Colon Carcinoma Metastatic in the Brain (tissue), 2 donors: ENCODE measurements around the genes CYP4F3 and CPAMD8.

GRCh38 chr19:15640447-15641782, at the start of gene CYP4F3:
TSS of gene CYP4F3 (plus strand) at chr19:15640897.
- PRO-cap, 2 experiments = peak in 1 of 2 experiments; most common plus-strand start chr19:15640897 (in 1); most common minus-strand start chr19:15640738 (in 1)

DNA sequence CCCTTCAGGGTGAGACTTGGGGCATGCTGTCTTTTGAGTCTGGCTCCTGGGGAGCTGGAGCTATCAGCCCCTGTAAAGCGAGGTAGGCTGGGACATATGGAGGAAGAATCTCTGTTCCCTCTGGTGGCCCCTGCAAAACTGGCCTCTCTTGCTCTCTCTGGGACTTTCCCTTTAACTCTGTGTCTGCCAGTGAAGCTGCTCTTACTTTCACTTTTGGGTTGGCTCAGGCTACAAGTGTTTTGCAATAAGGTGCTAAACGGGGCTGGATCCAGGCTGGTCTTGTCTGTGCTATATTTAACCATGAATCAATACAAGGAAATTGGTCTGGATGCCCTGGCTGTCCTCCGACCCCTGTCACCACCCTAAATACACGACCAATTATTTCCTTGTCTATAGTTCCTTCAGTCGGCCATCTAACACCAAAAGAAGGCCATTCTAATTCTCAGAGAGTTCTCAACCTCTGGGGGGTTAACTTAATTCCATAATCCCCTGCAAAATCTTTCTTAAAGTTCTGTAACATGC, 53.2 kb downstream of the OR10H4 start:
- PRO-cap, 2 experiments = no peak in any of the 2 experiments

- PRO-cap, 2 experiments = no peak in any of the 2 experiments
Measured at GRCh38 chr19:16078003-16078460, 1.7 kb downstream of the TPM4 start.

- PRO-cap, 2 experiments = peak in 2 of 2 experiments; most common plus-strand start chr19:16088681 (in 1); most common minus-strand start chr19:16088685 (in 1)
Measured at GRCh38 chr19:16088514-16089367, 12.4 kb downstream of the TPM4 start.

GRCh38 chr19:16092166-16092702, 15.9 kb downstream of the TPM4 start:
- PRO-cap, 2 experiments = no peak in any of the 2 experiments

DNA sequence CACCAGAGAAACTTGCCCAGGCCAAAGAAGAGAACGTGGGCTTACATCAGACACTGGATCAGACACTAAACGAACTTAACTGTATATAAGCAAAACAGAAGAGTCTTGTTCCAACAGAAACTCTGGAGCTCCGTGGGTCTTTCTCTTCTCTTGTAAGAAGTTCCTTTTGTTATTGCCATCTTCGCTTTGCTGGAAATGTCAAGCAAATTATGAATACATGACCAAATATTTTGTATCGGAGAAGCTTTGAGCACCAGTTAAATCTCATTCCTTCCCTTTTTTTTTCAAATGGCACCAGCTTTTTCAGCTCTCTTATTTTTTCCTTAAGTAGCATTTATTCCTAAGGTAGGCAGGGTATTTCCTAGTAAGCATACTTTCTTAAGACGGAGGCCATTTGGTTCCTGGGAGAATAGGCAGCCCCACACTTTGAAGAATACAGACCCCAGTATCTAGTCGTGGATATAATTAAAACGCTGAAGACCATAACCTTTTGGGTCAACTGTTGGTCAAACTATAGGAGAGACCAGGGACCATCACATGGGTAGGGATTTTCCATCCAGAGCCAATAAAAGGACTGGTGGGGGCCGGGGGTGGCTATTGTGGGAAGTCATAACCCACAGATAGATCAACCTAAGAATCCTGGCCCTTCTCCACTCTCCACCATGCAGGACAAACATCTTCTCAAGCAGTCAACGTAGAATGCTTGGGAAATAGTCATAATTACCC, 10.3 kb upstream of the RAB8A start:
- PRO-cap, 2 experiments = no peak in any of the 2 experiments

GRCh38 chr19:16160806-16161555, 12.3 kb downstream of the CIB3 start:
- PRO-cap, 2 experiments = peak in 1 of 2 experiments; most common plus-strand start chr19:16161104 (in 1)

DNA sequence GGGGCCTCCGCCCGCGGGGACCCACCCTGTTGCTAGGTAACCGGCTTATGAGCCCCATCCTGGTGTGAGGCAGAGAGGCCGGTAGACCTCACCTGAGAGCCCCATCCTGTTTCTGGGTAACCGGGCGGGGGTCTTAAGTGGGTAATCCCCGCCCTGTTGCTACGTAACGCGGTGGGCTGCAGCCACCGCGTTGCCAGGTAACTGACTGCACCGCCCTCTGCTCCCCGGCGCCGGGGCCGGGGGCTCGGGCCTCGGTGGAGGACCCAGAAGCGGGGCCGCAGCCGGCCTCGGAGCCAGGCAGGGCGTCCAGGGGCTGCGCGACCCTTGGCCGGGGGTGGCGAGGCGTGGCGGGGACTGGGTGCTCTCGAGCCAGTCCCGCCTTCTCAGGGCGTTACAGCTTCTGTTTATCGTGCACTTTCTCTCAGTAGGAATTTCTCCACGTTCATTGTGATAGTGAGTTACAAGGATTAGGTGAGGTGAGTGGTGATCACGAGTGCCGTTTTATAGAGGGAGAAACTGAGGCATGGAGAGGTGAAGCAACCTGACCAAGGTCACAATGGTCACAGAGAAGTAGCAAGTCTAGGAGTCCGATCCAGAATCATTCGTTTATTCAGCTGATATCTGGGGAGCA, 516 bp downstream of the AP1M1 start:
- PRO-cap, 2 experiments = no peak in any of the 2 experiments

DNA sequence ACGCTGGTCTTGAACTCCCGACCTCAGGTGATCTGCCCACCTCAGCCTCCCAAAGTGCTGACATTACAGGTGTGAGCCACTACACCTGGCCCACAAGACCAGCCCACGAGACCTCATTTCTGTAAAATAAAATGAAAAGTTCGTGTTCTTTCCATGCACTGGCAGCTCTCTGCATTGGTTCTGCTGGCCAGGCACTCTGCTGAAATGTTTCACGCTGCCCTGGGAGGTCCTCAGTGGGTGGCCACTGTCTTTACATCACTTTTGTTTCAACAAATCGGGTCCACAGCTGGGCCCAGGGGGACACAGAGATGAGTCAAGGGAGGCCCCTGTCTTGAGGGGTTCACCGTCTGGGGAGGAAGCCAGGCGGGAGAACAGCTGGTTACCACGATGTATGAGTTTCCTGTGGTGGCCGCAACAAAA, 5.3 kb upstream of the KLF2 start:
- PRO-cap, 2 experiments = no peak in any of the 2 experiments

- PRO-cap, 2 experiments = no peak in any of the 2 experiments
Measured at GRCh38 chr19:16325192-16325565, 553 bp downstream of the KLF2 start.

DNA sequence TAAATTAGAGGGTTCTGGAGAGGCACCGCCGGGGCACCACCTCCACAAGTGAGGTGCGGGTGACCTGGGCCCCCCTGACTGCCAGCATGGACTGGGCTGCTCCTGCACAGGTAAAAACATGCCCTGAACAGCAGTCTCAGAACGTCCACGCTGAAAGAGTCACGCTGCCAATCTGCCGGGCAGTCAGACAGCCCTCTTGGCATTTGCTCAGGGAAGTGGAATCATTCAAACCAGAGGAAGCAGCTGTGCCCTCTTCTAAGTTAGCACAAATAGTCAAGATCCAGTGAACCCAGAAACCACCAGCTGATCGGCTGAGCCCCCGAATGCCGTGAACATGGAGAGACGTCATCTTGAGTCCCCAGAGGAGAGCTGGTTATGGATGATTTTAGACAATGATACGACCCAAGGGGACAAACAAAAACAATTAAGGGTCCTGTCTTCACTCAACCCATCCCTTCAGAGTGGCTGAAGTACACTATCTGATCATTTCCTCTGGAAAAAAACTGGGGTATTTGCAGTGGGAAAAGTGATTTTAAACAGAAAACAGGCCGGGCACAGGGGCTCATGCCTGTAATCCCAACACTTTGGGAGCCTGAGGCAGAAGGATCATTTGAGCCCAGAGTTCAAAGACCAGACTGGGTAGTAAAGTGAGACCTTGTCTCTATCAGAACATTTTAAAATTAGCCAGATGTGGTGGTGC, 34.6 kb downstream of the KLF2 start:
- PRO-cap, 2 experiments = no peak in any of the 2 experiments

DNA sequence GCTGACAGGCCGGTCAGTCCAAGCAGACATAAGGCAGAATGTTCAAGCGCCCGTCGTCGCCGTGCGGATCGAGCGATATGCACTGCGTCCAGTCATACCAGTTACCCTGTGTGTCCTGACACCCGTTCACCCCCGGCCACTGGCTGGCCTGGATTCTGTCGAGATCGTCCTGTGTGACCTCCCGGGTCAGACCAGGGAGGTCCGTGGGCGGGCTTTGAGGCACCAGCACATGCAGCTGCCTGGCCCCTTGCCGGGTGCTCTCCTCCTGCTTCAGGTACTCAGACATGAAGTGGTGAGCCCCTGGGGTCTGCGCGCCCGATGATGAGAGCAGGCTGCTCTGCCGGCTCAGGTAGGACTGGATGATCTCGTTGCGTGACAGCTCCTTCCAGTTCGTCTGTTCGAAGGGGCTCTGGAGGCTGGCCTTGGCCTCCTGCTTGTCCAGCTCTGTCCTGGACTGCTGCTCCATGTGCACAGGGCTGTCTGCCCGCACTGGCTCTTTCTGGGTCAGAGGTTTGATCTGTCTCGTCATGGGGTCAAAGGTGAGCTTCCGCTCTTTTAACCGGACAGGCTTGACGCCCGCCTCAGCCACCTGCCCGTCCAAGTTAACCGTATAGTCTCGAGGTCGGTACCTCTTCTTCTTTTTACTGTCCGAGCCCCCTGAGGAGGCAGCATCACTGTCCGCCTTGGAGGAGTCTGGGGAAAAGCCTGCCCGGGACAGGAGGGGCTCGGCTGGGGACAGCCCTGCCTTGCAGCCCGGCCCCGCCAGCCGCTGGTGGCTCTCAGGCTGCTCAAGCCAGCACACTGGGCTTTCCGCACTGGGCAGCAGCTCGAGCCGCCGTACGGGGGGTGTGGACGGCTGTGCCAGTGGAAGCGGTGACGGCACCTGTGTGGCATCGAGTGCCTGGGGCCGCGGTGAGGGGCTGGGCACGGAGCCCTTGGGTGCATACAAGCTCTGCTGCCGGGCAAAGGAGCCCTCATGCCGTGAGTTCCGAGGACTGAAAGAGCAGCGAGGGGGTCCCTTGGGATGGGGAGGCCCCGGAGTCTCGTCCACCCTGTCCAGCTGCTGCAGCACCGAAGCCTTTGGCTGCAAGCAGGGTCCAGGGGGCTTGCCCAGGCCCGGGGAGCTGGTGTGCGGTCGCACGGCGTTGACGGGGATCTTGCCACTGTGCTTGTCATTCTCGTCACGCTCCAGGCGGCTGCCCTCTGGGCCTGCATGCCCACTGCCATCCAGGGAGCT, 4.2 kb upstream of the SLC35E1 start:
- PRO-cap, 2 experiments = no peak in any of the 2 experiments

DNA sequence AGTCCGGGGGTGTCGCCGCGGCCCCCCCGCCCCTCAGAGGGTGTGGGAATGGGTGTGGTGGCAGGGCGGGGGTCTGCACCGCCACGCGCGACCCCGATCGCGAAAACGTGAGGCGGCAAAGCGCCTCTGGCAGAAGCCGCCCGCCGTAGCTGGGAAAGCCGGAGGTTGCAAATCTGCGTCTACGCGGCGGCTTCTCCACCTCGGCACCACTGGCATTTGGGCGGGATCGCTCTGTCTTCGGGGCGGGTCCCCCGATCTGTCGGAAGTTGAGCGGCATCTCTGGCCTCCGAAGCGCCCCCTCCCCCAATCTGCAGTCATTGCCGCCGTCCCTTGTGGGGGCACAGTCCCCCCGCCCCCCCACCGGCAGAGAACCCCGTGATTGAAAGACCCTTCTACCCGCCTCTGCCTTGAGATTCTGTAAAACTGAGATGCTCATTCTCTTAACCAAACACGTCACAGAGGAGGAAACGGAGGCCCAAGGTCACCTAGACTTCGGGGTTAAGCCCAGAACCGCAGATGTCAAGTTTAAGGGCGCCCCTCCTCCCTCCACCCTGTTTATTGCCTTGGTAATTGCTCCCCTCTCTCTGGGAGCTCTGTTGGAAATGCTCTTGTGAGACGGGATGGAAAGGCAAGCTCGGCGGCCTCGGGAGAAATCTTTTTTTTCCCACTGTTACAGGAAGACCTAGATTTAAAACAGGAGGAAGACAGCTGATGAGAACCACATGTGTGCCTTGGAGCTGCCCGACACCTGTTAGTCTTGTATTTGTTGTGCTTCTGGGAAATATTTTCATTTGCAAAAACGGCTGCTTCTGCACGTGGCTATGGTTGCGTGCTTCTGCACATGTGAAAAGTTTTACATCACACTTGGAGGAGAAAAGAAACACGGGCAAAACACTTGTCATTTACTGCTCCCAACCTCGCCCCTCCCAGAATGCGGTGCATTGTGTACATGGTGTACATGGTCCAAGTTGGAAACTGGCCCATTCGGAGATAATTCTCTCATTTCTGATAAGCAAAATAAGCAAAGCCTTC, 995 bp upstream of the MED26 start:
- PRO-cap, 2 experiments = peak in 2 of 2 experiments; most common minus-strand start position 211 of the sequence (in 2)

GRCh38 chr19:16894159-16894582, 5.4 kb downstream of the F2RL3 start:
- PRO-cap, 2 experiments = no peak in any of the 2 experiments

GRCh38 chr19:17026435-17027661, at the start of gene CPAMD8:
TSS of gene CPAMD8 (minus strand) at chr19:17026810.
- PRO-cap, 2 experiments = no peak in any of the 2 experiments

DNA sequence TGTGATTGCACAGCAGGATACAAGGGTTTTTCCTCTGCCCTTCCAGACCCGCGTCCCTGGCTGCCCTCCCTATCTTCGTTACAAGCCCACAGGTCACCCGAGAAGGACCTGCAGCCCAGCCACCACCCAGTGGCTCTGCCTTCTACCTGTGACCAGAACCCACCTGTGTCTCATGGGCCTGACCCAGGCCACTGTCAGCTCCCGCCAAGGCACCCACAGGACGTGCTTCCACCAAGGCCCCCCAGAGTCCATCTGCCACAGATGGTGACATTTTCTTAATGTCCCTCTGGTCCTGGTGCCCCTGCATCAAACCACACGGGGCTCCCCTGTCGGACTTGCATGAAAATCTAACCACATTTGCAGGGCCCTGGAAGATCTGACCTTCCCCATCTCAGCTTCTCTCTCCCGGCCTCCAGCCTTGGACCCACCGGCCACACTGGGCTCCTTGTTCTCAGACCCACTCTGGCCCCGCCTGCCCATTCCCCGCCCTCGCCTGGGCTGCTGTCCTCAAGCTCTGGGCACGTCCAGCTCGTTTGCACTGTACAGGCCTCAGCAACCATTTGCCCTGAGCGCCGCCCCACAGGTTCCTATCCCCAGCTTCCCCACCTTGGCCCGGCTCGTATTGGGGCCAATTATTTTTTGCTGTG, 10.4 kb downstream of the MYO9B start:
- PRO-cap, 2 experiments = no peak in any of the 2 experiments

DNA sequence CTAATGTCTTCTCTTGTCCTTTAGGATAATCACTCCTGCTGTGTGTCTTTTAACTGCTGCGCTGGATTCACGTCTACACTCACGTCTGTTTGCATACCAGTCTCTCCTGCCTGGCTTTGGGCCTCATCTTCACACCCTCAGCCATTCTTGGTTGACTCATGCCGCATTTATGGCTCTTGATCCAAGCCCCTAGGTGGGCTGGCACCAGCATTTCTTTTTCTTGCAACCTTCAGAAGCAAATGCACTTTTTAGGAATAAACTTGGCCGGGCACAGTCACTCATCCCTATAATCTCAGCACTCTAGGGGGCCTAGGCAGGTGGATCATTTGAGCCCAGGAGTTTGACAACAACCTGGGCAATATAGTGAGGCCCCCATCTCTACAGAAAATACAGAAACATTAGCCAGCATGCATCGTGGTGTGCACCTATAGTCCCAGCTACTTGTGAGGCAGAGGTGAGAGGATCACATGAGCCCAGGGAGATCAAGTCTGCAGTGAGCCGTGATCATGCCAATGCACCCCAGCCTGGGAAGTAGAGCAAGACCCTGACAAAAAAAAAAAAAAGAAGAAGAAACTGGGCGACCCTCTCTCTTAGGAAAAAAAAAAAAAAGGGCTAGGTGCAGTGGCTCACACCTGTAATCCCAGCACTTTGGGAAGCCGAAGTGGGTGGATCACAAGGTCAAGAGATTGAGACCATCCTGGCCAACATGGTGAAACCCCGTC, 23.0 kb downstream of the MYO9B start:
- PRO-cap, 2 experiments = no peak in any of the 2 experiments

DNA sequence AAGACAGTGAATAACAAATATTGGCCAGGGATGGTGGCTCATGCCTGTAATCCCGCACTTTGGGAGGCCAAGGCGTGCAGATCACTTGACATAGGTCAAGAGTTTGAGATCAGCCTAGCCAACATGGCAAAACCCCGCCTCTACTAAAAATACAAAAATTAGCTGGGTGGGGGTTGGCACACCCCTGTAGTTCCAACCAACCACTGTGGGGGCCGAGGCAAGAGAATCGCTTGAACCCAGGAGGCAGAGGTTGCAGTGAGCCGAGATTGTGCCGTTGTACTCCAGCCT, 63.0 kb upstream of the USE1 start:
- PRO-cap, 2 experiments = no peak in any of the 2 experiments

DNA sequence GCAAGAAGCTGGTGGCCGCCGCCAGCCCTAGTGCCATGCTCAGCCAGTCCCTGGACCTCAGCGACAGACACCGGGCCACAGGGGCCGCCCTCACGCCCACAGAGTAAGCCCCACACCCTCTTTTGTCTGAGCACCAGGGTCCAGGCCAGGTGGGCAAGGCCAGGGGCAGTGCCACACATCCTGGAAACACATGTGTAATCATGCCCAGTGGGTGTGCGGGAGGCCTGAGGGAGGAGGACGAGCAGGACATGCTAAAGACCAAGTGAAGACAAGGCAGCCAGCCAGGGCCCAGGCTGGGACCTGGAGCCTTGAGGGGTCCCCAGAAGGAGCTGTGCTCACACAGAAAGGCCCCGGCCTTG, 19.8 kb upstream of the USE1 start:
- PRO-cap, 2 experiments = no peak in any of the 2 experiments

DNA sequence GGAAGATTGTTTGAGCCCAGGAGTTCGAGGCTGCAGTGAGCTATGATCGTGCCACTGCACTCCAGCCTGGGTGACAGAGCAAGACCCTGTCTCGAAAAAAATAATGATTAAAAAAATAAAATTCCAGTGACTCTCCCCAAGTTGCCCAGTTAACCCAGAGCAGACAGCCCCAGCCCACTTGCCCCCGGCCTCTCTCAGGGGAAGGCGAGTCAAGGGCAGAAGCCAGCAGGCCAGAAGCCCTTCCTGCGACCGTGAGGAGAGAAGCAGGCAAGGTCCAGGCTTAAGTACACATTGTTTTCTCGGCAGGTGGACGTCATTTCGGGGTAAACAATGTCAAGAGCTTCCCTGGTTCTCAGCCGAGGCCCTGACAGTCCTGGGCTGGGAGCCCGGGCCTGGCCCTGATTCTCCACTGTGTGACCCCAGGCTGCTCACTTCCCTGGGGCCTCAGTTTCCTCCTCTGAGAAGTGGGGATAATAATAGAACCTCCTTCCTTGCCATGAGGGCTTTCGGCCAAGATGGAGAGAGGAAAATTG, 19.5 kb downstream of the PLVAP start:
- PRO-cap, 2 experiments = no peak in any of the 2 experiments